Right lobe of liver (tissue), 4 donors: ENCODE results near the gene COL4A5.

- PRO-cap, 4 experiments = no peak in any of the 4 experiments
- RAMPAGE, long total RNA, 2 experiments = no peak in any of the 2 experiments
Observed at GRCh38 chrX:107713359-107713862, 62.2 kb downstream of the TSC22D3 start.

DNA sequence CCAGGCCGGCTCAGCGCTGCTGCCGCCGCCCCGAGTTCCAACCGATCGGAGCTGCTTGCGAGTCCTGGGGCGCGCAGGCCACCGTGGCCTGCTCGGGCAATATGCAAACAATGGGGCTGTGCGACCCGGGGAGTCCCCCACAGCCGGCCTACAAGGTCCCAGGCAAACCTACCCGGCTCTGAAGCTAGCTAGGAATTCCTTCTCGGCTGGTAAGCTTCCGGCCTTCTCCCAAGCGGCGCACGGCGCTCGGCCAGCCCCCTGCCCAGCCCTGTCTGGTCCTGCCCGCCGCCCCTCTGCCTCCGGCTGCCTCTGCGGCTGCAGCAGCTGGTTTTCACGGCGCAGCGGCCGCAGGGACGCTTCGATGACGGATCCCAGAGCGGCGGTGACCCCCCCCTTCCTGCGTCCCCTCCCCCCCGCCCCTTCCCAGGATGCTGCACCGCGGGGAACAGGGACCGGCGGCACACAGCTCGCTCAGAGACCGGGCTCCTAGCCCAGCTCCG is 59.4 kb downstream of the TSC22D3 start:
- PRO-cap, 4 experiments = peak in 4 of 4 experiments; most common plus-strand start position 434 of the sequence (in 2); most common minus-strand start position 49 of the sequence (in 2)
- RAMPAGE, long total RNA, 2 experiments = no peak in any of the 2 experiments

DNA sequence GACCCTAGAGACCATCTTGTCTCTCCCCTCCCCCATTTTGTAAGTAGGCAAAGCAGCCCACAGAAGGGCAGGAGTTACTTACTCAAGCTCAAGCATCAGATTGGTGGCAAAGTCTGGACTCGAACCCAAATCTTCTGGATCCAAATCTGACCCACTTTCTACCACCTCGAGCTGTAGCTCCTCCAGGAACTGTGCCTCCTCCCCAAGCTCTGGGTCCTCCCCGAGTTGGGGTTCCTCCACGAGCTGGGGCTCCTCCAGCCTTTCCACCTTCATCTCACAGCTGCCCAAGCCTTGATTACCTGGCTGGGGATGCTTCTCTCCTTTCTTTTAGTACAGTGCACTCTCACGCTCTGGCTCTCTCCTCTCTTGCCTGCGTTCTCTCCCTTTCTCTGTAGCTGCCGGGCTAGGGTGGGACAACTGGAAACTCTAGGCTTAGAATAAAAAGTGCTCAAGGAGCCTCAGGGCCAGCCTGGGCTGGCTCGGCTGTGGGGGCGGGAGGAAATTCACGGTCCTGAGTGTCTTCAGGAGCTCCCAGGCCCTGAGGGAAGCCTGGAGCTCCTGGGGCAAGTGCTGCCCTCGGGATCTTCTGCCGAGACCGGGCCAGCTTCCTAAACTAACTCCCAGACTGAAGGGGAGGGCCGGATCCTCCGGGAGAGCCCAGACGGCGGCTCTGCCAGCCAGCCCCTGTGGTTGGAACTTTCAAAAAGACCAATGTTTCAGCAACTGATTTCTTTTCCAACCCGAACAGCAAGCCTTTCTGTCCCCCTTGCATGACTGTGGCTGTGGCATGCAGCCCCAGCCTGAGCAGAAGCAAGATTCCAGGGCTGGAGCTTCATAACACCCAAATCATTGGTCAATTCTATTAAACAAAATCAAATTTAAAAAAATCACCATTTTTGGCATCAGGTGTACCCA is 15.9 kb downstream of the TSC22D3 start:
- PRO-cap, 4 experiments = no peak in any of the 4 experiments
- RAMPAGE, long total RNA, 2 experiments = no peak in any of the 2 experiments

- PRO-cap, 4 experiments = no peak in any of the 4 experiments
- RAMPAGE, long total RNA, 2 experiments = no peak in any of the 2 experiments
Observed at GRCh38 chrX:107774689-107775492, 696 bp downstream of the TSC22D3 start.

GRCh38 chrX:108018608-108019021 is 26.2 kb upstream of the VSIG1 start:
- PRO-cap, 4 experiments = no peak in any of the 4 experiments
- RAMPAGE, long total RNA, 2 experiments = no peak in any of the 2 experiments

GRCh38 chrX:108439153-108440272 is at the start of gene COL4A5:
COL4A5 (plus strand) TSS chrX:108439838.
- PRO-cap, 4 experiments = no peak in any of the 4 experiments
- RAMPAGE, long total RNA, 2 experiments = start-site peak on the plus strand in 1 of 2 experiments, at chrX:108439803-108439827 at its widest, 5 reads per replicate

GRCh38 chrX:108737014-108737702 is 795 bp upstream of the IRS4 start:
- PRO-cap, 4 experiments = no peak in any of the 4 experiments
- RAMPAGE, long total RNA, 2 experiments = no peak in any of the 2 experiments

DNA sequence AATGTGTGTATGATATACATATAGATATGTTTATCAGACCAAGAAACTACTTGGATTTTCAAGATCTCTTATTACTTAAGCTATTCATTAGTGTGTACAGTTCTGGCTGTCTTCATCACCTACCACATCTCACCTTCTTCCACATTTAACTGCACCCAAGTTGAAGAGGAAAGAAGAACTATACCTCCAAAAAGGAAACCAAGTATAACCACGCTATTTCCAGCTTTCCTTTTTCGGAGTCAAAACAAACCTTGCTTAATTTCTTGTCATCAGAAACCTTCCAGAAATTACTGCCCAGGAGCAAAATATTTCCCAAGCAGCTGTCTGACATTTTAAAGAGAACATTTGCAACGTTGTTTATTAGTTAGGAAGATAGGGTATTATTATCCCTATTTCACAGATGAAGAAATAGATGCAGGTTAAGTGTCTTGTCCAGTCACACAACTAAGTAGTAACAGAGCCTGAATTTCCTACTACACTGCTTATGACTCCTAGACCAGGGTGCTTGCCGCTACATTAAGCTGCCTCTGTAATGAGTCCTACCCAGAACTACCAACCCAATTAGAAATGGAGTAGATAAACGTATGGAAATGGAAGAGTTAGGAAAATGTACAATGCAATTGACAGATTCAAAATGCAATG is 2.2 kb upstream of the ACSL4 start:
- PRO-cap, 4 experiments = no peak in any of the 4 experiments
- RAMPAGE, long total RNA, 2 experiments = no peak in any of the 2 experiments

DNA sequence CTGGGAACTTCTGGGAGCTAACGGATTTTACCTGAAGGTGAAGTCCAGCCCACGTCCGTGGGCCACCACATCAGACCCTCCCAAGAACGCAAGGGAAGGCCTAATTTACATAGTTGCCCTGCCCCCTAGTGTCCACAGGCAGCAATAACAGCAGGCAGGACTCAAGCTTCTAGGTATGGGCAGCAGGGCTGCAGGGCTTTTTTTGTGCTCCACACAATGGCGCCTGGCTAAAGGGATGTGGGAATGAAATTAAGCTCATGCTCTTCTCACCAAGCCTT is 112.0 kb upstream of the TMEM164 start:
- PRO-cap, 4 experiments = peak in 1 of 4 experiments; most common minus-strand start position 202 of the sequence (in 1)
- RAMPAGE, long total RNA, 2 experiments = no peak in any of the 2 experiments

- PRO-cap, 4 experiments = no peak in any of the 4 experiments
- RAMPAGE, long total RNA, 2 experiments = no peak in any of the 2 experiments
Observed at GRCh38 chrX:110082153-110082652, 79.3 kb downstream of the TMEM164 start.

GRCh38 chrX:110196144-110196932 is 121.5 kb downstream of the AMMECR1 start:
- PRO-cap, 4 experiments = no peak in any of the 4 experiments
- RAMPAGE, long total RNA, 2 experiments = no peak in any of the 2 experiments

DNA sequence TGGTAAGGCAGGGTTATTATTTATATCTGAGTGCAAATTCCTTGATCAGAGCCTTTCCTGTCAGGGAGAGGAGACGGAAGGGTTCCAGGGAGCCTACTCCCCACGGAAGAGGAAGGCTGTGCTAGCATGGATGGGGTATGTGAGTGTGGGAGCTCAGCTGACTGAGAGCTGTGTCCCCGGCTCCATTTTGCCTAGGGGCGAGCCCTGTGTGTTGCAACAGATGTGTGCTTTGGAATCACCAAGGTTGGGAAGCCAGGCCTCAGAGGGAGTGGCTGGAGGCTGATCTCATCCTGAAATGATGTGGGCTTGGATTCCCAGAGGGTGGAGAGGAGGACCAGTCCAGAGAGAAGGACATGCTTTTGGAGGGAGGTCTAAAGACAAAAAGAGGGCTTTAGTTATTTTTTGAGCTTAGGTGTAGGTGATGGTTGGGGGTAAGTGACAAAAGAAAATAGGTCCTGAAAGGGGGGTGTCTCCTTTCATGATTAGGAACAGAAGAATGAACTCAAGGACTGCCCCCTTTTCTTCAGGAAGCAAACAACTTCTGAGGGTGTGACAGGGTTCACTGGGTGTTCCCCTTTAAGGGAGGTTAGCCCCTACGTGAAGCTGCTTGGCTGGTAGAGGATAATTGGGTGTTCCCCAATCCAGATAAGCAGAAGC is 43.9 kb downstream of the RTL9 start:
- PRO-cap, 4 experiments = no peak in any of the 4 experiments
- RAMPAGE, long total RNA, 2 experiments = no peak in any of the 2 experiments

- PRO-cap, 4 experiments = peak in 2 of 4 experiments; most common minus-strand start chrX:110786628 (in 2)
- RAMPAGE, long total RNA, 2 experiments = no peak in any of the 2 experiments
Observed at GRCh38 chrX:110786404-110786762, 9.2 kb downstream of the CHRDL1 start.

DNA sequence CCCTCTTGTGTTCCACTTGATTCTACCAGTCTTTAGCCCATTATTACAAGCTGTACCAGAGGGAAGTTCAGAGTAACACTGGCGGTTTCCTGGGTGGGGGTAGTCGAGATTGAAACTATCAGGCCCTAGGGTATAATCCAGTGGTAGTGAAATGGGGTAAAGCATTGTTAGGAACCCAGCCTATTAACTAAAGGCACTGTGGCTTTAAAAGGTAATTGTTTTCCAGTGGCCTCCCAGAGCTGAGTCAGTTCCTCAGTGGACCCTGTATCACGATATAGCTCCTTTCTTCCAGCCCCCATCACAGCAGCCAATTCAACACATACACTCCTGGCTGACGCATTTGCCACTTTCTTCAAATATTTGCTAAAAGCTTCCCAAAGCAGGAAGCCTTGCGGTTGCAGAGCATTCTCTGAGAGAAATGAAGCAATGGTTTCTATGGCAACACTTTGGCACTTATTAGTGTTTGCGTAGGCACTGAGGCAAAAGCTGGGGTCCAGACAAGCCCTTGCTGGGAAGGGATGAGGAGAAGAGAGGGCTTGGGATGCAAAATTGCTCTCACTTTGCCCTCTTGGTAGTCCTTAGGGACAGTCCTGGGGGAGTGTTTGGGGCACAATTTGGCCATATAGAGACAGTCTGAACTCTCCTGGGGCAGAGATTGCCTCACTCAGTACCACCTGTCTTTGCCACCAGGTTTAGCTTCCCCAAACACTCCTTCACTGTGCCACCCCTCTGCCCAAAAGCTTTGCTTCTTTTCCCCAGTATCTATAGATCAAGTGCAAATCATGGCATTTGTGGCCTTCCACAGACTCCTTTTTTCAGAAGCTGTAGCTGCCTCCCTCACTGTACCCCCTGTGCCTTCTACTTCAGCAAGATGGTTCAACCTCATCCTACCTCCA is 55.0 kb upstream of the PAK3 start:
- PRO-cap, 4 experiments = no peak in any of the 4 experiments
- RAMPAGE, long total RNA, 2 experiments = no peak in any of the 2 experiments

DNA sequence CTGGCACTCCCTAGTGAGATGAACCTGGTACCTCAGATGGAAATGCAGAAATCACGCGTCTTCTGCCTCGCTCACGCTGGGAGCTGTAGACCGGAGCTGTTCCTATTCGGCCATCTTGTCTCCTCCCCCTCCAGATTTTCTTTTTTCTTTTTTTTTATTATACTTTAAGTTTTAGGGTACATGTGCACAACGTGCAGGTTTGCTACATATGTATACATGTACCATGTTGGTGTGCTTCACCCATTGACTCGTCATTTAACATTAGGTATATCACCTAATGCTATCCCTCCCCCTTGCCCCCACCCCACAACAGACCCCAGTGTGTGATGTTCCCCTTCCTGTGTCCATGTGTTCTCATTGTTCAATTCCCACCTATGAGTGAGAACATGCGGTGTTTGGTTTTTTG is 83.2 kb downstream of the SERTM2 start:
- PRO-cap, 4 experiments = no peak in any of the 4 experiments
- RAMPAGE, long total RNA, 2 experiments = no peak in any of the 2 experiments

- PRO-cap, 4 experiments = no peak in any of the 4 experiments
- RAMPAGE, long total RNA, 2 experiments = no peak in any of the 2 experiments
Observed at GRCh38 chrX:112718838-112719496, 39.2 kb upstream of the LHFPL1 start.

- PRO-cap, 4 experiments = no peak in any of the 4 experiments
- RAMPAGE, long total RNA, 2 experiments = no peak in any of the 2 experiments
Observed at GRCh38 chrX:115589410-115589829, 28.4 kb downstream of the PLS3 start.

DNA sequence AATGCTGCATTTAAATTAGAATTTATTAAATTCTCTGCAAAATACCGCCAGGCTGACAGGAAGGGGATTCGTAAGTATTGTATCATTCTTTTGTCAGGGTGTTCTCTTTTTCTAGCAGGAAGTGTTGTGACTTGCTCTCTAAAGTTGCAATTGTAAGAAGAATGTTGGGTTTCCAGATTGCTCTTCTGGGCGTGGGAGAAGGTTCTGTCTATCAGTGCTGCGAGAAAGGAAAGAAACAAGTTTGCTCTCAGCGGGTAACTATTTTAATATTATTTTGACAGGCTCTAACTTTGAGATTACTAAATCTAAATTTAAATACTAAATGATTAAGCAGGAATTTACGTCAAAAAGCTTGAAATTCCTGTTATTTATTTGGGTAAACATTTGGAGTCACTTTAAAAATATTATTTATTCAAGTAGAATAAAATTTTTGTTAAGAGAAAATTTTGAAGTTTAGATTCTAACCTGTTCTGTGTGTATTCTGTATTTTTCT is 32.5 kb downstream of the PLS3 start:
- PRO-cap, 4 experiments = peak in 2 of 4 experiments; most common plus-strand start position 175 of the sequence (in 2)
- RAMPAGE, long total RNA, 2 experiments = no peak in any of the 2 experiments

DNA sequence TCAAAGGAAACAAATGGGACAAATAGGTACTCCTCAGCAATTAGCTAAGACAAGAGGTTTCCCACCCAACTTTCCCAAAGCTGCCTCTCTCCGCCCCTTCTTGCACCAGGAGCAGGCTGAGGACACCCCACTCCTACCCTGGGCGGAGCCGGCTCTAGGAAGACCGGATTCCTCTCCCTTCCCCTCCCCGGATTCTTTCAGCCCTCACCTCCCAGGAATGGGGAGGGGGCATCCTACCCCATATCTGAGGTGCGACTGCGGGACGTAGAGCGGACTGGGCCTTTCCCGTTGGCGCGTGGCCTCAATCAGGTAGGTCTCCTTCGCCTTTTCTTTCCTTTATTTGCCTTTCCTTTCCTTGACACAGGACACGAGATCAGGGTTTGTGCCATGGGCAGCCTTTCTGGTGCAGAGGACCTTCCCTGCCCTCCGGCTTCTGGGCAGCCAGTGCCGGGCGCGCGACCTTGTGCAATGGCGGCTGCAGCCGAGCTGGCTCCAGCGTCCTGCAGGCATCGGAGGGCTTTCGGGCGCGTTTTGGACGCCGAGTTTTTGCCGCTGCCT is 279.9 kb downstream of the PLS3 start:
- PRO-cap, 4 experiments = no peak in any of the 4 experiments
- RAMPAGE, long total RNA, 2 experiments = no peak in any of the 2 experiments

DNA sequence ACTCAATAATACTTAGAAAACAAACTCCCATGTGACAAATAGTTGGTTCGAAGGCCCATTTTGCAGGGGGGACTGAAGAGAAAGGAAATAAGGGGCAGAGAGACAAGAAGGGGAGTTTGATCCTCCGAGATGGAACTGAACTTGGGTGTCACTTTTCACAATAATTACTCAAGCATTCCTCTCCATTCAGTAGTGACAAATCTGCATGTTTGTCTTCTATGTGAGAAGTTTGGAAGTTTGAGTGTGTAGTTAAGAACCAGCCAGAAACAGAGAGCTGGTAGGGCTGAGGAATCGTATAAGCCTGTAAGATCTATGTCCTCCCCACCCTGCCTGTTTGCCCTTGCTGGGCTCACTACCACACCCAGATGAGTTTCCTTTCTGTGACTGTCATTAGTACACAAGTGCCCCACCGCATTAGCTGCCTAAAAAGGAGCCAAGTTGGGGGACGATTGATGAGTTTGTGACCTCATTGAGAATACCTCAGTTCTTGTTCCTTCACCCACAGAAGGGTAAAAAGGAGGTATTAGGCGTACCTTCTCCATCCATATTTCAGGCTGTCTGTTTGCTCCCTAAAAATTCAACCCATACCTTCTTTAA is 28.2 kb downstream of the DOCK11 start:
- PRO-cap, 4 experiments = peak in 1 of 4 experiments; most common minus-strand start position 354 of the sequence (in 1)
- RAMPAGE, long total RNA, 2 experiments = no peak in any of the 2 experiments